NT2/D1 (cell line): ENCODE data around the genes THOC1 and CLUL1.

GRCh38 chr18:136311-136934 is 21.9 kb upstream of the USP14 start:
- RRBS, 2 experiments, result no CpG with 5 or more reads among the region's 8 CpGs

DNA sequence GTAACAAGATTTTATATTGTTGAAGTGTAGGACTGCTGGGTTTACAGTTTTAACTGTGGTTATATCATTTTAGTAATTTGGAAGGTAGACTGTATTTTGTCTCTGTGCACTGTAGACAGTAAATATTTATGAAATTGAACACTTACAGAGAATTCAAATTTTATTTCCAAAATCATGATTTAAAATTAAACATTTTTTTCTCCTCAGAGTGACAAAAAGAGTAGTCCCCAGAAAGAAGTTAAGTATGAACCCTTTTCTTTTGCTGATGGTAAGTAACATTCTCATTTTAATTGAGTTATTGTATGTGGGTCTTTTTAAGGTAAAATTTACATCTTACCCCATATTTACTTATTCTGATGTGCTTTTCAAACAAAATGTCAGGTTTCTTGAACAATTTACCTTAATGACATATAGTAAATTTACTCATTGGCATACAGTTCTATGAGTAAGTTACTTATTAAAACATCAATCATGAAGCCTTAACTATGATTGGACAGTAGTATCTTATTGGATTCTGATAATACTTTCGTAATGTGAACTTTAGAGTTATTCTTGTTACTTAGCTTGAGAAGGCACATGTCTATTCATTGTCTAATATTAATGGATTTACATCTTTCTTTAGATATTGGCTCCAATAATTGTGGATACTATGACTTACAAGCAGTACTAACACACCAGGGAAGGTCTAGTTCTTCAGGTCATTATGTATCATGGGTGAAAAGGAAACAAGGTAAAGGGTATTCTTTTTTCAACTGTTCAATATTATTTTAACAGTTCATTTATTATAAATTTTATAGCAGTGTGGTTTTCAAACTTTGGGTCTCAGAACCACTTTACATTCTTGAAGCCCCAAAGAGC is 51.6 kb downstream of the USP14 start:
- RRBS, 2 experiments, result no CpG with 5 or more reads among the region's 1 CpG

GRCh38 chr18:244725-245650 is 22.9 kb downstream of the THOC1 start:
- RRBS, 2 experiments, result no CpG with 5 or more reads among the region's 3 CpGs

DNA sequence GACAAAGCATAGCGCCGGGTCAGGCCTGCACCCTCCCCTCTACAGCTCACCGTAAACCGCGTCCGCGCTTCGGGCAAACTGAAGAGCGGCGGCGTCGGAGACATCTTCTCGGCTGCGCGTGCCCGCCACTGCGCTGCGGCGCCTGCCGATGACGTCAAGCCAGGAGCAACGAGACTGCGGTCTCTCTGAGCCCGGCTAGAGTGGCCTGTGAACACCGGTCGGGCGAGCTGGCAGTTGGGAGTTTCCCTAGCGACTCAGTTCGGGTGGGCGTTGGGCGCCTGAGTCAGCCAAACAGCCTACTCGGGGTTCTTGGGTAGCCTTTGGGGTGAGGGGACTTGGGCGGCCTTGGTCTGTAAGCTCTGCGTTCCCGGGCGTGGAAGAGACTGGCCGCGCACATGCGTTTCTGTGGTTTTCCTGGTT is at the start of gene THOC1:
THOC1 (minus strand) TSS at position 132 of the 420 bp plus-strand sequence.
- RRBS, 2 experiments, result 0% methylated on average over 2 of the region's 39 CpGs

- RRBS, 2 experiments, result no CpG with 5 or more reads among the region's 17 CpGs
Observed at GRCh38 chr18:332884-333617, 65.2 kb upstream of the THOC1 start.

DNA sequence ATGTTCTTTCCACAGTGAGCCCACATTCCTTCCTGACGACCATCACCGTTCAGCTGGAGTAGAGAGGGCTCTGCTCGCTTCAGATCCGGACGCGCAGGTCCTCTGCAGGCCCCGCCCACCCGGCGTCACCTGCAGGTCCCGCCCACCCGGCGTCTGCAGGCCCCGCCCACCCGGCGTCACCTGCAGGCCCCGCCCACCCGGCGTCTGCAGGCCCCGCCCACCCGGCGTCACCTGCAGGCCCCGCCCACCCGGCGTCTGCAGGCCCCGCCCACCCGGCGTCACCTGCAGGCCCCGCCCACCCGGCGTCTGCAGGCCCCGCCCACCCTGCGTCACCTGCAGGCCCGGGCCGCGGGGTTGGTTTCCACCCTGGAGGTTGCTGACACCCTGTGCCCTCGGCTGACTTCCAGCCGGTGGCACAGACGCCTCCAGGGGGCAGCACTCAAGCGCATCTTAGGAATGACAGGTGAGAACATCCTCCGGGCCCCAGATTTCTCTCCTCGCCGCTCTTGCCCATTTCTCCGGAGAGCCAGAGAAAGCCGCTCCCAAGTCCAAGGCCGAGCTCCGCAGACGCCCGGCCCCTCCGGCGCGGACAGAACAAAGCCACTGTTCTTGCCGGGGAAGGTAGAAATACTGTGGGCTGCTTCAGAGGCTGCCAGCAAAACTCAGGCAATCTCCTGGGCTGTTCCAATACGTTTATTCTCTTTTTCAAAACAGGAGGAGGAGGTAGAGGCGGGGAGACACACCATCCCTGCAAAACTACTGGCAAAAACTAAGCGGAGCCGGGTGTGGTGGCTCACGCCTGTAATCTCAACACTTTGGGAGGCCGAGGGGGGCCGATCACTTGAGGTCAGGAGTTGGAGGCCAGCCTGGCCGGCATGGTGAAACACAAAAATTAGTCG is at the start of gene CLUL1:
CLUL1 (plus strand) TSS at position 322 of the 899 bp plus-strand sequence.
- RRBS, 2 experiments, result 6 to 7% methylated on average over 22 of the region's 61 CpGs

GRCh38 chr18:675472-676640 is 18.4 kb downstream of the TYMS start:
- RRBS, 2 experiments, result no CpG with 5 or more reads among the region's 13 CpGs

GRCh38 chr18:681301-681847 is 23.9 kb downstream of the TYMS start:
- RRBS, 2 experiments, result no CpG with 5 or more reads among the region's 8 CpGs

GRCh38 chr18:810139-811179 is 1.6 kb downstream of the YES1 start:
- RRBS, 2 experiments, result no CpG with 5 or more reads among the region's 10 CpGs

GRCh38 chr18:812823-813434 is 887 bp upstream of the YES1 start:
- RRBS, 2 experiments, result no CpG with 5 or more reads among the region's 26 CpGs

- RRBS, 2 experiments, result no CpG with 5 or more reads among the region's 10 CpGs
Observed at GRCh38 chr18:985104-985802, 80.6 kb downstream of the ADCYAP1 start.

- RRBS, 2 experiments, result no CpG with 5 or more reads among the region's 1 CpG
Observed at GRCh38 chr18:2127407-2127787, 443.9 kb downstream of the METTL4 start.

- RRBS, 2 experiments, result no CpG with 5 or more reads among the region's 26 CpGs
Observed at GRCh38 chr18:2247240-2247724, 324.0 kb downstream of the METTL4 start.

DNA sequence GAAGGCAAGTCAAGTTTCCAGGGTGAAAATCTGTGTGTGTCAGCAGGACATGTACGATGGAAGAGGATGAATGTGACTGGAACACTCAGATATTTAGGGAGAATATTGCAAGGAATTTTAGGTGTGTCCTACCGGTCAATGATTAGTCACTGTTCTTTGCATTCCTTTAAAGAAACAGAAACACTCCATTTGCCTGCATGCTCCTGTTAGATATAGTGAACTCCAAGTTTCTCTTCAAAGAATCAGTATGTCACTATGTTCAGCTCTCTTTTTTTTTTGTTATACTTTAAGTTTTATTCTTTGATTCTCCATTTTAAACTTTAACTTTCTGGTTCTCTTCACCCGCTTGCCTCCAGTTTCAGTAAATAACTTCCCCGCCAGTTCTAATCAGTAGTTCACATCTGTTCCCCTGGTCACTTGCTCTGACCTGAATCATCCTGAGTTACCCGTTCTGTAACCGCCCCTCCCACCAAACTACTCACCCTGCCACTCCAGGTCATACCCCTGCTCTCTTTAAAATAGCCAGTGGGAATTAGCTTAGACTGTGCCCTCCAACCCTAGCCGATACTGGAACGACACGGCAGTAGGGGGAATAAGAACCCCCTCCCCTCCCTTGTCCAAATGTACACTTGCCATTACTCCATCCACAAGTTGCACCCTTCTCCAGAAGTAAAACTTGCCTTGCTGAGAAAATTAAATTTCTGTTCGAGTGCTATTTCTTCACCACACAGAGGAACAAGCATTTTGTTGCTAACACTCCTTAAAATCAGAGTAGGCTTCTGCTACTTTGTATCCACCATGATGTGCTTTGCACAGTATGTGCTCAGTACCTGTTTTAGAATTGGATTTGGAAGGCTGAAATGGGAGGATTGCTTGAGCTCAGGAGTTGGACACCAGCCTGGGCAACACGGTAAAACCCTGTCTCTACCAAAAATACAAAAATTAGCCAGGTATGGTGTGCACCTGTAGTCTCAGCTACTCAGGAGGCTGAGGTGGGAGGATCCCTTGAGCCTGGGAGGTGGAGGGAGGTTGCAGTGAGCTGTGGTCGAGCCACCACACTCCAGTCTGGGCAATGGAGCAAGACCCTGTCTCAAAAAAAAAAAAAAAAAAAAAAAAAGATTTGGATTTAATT is 268.3 kb downstream of the METTL4 start:
- RRBS, 2 experiments, result no CpG with 5 or more reads among the region's 12 CpGs

- RRBS, 2 experiments, result no CpG with 5 or more reads among the region's 2 CpGs
Observed at GRCh38 chr18:2555813-2556147, 15.5 kb downstream of the METTL4 start.

- RRBS, 2 experiments, result no CpG with 5 or more reads among the region's 7 CpGs
Observed at GRCh38 chr18:2569447-2569972, 1.8 kb downstream of the METTL4 start.

- RRBS, 2 experiments, result no CpG with 5 or more reads among the region's 17 CpGs
Observed at GRCh38 chr18:2571775-2572494, 578 bp downstream of the NDC80 start.

- RRBS, 2 experiments, result under 1 to 2% methylated on average over 19 to 22 of the region's 76 CpGs
Observed at GRCh38 chr18:2655993-2656941, 741 bp downstream of the SMCHD1 start.

DNA sequence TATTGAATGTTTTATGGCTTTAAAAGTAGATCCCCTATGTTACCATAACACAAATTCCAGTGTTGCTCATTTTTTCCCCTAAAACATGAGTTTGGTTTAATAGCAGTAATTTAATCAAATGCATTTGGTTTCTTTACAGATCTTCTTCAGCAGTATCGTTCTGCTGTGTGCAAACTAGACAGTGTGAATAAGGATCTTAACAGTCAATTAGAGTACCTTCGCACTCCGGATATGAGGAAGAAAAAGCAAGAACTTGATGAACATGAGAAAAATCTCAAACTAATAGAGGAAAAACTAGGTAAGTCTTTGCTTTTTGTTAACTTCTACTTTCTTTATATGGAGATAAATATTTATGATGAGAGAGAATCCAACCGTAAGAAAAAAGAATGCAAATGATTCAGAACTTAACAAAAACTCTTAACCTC is 51.0 kb upstream of the EMILIN2 start:
- RRBS, 2 experiments, result no CpG with 5 or more reads among the region's 4 CpGs

DNA sequence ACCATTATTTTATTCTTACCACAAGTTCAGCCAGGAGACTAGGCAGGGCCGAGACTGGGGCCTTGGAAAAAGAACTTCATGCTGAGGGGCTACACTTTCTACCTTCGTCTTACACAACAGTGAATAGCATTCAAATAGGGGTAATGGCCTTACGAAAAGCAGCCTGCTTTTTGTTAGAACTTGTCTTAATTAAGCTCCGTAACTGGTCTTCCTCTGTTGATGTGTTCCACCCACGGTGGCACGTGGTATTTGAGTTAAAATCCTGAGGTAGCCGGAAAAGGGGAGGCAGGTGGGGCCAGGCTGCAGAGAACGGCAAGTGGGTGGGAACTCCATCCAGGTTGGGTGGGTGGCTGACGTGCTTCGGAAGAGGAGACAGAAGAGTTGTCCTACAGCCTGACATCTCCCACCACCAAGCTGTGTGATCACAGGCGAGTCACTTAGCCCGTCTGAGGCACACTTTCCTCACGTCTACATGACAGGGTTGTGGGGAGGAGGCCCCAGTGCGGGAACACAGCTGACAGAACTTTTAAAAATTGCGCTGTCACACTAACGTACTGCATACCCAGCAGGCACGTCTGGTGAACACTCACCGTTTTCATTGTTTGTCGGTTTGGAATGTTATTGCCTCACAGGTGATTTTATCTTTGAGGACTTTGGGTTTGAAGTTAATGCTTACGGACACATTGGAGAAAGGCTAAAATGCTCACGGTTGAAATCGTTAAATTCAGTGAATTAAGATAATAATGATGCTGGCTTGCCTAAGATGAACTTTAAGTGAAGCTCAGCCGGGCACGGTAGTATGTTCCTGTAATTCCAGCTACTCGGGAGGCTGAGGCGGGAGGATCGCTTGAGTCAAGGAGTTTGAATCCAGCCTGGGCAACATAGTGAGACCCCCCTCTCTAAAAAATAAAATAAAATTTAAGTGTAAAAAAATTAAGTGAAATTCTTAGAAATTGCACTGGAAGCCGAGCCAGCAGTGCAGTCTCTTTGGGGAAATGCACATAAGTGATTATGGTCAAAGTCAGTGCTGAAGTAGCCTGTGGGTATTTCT is 8.8 kb downstream of the EMILIN2 start:
- RRBS, 2 experiments, result no CpG with 5 or more reads among the region's 28 CpGs